H4 (cell line): ENCODE measurements around a stretch of chr6.

DNA sequence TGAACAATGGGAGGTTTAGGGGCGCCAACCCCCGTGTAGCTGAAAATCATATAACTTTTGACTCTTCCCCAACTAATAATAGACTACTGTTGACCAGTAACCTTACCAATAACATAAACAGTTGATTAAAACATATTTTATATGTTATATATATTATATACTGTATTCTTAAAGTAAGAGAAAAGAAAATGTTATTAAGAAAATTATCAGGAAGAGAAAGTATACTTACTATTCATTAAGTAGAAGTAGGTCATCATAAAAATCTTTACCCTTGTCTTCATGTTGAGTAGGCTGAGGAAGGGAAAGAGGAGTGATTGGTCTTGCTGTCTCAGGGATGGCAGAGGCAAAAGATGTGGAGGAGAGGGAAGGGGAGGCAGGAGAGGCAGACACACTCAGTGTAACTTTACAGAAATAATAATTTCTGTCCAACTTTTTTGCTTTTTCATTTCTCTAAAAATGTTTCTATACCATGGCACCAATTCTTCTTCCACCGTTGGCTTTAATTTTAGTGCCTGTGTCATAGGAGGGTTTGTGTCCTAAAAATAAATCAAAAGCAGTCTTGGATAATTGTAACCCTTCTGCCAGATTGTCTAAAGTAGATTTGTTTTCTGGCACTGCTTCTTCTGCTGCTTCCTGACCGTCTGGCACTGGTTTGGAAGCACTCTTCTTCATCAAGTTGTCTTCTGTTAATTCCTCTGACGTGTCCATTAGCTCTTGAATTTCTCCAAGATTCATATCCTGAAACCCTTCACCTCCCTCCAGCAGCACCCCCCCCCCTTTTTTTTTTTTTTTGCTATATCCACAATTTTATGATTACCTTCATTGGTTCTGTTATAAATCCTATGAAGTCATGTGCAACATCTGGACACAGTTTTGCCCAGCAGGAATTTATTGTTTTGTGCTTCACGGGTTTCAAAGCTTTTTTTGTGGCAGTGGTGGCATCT, 32.9 kb downstream of the SCAF8 start:
- RAMPAGE, long total RNA: no peak

DNA sequence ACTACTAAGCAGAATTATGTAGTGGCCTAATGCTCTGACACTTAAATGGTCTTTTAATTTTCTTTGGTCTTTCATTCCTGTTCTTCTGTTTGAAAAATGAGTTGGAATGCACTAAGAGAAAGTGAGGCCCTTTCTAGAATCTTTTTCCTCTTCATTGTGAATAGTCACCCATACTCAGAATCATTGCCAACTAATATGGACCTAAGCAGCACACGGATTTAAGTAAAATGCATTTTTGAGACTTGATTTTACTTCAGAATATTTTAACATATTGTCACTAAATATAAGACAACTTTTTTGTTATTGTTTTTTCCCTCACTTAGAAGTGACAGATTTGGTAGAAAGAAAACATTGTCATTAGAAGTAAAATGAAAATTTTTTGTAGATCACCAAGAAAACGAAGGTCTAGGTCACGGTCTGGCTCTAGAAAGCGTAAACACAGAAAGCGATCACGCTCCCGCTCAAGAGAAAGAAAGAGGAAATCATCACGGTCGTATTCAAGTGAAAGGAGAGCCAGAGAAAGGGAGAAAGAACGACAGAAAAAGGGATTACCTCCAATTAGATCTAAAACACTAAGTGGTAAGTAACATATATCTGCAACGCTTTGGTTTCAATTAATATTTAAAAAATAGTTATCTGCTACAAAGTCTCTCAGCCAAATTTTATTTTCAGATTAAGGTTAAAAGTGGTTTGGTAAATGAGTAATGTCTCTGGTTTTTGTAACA, 76.6 kb downstream of the SCAF8 start:
- RAMPAGE, long total RNA: no peak

- RAMPAGE, long total RNA: no peak
These were observed 80.8 kb downstream of the SCAF8 start for GRCh38 chr6:154814091-154814403.

DNA sequence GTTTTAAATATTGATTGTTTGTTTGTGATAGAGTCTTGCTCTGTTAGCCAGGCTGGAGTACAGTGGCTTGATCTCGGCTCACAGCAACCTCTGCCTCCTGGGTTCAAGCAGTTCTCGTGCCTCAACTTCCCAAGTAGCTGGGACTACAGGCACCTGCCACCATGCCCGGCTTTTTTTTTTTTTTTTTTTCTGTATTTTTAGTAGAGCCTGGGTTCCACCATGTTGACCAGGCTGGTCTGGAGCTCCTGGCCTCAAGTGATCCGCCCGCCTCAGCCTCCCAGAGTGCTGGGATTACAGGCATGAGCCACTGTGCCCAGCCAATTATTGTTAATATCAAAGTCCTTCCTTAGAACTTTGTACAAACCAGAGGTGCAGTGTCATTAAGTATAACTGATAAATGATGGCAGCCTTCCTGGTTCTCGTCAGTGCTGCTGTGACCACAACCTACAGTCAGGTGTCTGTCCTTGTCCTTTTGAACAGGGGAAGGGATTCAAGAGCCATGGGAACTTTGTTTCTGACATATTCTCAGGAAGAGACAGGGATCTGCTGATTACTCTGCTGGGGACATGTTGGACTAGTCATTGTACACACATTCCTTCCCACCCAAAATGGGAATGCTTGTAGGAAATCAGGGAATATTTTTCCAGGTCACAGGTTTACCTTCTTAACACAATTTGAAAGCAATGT, 103.3 kb upstream of the TIAM2 start:
- RAMPAGE, long total RNA: no peak

DNA sequence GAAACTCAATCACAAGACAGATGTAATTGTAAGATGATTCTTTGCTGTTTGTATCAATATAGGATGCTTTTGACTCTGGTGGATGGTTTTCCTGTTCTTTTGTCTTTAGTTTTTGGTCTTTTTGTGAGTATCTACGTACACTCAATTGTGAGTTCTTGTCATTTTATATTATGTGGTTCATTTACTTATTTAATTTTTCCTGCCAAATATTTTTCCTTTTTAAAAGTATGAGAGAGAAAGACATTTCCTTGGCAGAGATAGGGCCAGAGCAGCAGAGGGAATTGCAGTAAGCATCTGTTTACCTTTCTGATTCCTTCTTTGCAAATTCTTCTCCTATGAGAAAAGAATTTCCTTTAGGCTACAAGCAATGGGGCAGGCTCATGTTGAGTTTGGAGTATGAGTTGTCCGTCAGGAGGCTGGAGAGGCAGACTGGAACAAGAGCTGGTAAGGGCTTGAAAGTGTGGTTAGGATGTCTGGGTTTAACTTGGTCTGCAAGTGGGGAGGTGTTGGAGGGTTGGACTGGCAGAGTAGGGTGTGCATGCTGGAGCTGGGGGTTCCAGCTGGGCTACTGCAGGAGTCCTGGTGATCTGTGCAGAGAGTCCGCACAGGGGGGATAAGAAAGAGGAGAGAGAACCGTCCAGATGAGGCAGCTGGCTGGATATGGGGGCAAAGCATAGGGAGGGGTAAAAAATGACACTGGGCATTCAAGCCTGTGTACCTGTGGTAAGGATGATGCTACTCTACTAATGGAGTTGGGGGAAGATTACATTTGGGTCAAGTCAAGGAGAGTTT, 19.6 kb downstream of the TIAM2 start:
- RAMPAGE, long total RNA: no peak

DNA sequence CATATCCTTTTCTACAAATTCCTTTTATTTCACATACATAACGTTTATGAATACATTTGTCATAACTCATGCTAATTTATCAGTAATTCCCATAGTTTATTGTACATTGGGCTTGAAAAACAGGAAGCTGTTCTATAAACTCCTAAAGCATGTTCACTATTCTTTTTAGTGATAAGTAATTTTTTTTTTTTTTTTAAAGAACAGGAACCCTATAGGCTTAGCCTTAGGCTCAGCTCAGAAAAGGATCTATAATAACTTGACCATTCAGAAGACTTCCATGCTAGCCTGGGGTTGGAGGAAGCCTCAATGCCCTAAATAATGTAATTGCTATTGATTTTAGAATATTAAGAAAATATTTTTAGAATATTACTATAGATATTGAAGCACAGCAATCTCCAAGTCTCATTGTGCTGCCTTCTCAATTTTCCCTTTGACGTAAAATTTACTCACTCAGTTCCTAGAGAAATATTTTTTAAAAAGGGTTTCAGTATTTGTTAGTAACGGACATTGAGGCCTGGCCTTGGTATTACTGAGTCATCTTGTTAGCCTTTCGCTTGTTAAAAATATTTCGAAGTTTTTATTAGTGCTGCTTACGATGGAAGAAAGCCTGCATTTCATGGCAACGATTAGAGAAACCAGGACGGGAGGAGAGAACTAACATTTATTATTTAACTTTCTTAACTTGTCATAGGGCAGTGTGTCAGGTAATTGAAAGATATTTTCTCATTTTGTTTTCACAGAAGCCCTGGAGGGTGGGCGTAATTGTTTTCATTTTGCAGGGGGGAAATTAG, 82.1 kb downstream of the TIAM2 start:
- RAMPAGE, long total RNA: no peak

DNA sequence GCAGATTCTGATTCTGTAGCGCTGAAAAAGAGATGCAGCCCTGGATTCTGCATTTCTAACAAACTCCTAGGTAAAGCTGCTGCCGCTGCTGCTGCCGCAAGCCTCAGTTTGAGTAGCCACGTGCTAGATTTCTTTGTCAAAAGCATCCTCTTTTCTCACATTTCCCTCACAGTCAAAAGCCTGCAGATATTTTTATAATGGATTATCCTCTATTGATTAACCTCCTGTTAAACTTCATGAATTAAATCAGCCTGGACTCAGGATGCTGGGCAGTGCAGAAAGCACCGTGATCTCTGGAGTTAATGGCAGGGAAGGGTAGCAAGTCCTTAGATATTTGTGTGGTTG, 178.5 kb upstream of the NOX3 start:
- RAMPAGE, long total RNA: no peak

DNA sequence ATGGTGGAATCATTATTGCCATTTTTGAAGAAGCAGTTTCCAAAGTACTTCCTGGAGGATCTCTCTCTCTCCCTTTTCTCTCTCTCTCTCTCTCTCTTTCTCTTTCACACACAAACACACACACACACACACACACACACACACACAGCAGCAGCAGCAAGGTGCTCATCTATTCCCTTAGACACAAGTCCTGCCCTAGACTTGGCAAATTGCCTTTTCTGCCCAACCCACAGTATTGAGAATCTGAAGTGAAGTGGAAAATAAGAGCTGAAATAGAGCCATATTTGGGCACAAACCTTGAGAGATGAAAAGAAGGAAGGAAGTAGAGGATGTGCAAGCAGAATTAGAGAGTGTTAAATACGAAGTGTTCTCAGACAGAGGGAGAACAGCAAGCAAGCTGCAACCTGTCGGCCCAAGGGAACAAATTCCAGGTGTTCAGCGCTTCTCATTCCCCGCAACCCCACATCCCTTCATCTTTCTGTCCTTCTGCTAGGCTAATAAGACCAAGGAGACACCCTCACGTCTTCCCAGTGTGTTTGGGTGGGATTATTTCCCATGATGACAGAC, 557.5 kb upstream of the NOX3 start:
- RAMPAGE, long total RNA: no peak

DNA sequence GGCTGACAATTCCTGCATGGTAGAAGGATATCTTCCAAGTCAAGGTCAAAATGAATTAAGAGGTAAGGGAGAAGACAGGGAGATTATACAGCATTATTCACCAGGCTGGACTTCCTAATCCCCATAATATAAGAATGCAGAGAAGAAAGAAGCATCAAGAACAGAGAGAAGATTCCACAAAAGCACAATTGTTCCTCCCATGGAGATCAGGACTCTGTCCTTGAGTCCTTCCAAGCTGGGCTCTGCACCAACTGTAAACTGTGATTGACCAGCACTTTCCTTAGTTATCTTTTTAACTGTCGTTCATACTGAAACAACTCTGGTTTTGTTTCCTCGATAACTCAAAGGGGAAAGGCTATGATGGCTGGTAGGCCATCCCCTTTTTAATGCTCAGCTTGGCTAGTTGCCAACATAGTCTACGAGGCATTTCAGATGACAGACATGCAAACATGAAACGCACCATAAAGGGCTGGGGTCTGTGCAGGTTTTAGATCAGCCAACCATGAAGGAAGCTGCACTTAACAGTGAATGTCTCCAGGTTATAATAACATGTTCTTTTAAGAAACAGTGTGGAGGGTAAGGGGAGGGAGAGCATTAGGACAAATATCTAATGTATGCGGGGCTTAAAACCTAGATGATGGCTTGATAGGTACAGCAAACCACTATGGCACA, 497.1 kb upstream of the ARID1B start:
- RAMPAGE, long total RNA: no peak

DNA sequence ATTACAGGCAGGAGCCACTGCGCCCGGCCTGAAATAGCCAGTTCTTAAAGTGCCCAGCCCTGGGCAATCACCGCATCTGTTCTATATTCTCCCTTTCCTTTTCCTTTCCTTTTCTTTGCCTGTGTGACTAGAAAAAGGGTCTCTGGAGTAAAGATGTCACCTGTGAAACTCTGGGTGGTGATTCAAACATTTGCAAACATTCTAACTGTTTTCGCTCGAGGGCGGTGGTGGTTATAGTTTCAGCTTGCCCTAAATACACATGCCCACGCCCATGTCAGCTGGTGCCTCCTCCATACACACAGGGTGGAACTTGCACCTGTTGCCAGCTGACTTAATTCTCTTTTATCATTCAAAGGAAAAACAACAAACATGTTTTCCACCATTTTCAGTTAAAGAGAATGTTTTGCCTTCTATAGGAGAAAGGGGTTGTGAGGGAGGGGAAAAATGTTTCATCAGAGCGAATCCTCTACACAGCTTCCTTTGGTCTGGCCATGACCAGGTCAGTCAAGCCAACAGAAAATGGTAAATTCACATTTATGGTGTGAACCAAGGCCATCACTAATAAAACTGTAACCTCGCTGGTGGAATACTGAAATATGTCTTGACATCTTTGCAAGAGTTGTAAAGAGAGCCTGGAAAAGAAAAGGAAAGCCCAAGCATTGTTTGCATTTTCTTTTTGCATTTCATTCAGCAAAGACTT, 381.8 kb upstream of the ARID1B start:
- RAMPAGE, long total RNA: no peak

GRCh38 chr6:156422963-156423650, 354.1 kb upstream of the ARID1B start:
- RAMPAGE, long total RNA: no peak

DNA sequence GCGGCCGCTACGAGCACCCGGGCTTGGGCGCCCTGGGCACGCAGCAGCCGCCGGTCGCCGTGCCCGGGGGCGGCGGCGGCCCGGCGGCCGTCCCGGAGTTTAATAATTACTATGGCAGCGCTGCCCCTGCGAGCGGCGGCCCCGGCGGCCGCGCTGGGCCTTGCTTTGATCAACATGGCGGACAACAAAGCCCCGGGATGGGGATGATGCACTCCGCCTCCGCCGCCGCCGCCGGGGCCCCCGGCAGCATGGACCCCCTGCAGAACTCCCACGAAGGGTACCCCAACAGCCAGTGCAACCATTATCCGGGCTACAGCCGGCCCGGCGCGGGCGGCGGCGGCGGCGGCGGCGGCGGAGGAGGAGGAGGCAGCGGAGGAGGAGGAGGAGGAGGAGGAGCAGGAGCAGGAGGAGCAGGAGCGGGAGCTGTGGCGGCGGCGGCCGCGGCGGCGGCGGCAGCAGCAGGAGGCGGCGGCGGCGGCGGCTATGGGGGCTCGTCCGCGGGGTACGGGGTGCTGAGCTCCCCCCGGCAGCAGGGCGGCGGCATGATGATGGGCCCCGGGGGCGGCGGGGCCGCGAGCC, 1.4 kb downstream of the ARID1B start:
- RAMPAGE, long total RNA: no peak

GRCh38 chr6:157029133-157029738, 252.1 kb downstream of the ARID1B start:
- RAMPAGE, long total RNA: no peak

GRCh38 chr6:157091995-157092194, 231.4 kb downstream of the TMEM242 start:
- RAMPAGE, long total RNA: no peak

GRCh38 chr6:157198150-157199152, 124.9 kb downstream of the TMEM242 start:
- RAMPAGE, long total RNA: no peak

DNA sequence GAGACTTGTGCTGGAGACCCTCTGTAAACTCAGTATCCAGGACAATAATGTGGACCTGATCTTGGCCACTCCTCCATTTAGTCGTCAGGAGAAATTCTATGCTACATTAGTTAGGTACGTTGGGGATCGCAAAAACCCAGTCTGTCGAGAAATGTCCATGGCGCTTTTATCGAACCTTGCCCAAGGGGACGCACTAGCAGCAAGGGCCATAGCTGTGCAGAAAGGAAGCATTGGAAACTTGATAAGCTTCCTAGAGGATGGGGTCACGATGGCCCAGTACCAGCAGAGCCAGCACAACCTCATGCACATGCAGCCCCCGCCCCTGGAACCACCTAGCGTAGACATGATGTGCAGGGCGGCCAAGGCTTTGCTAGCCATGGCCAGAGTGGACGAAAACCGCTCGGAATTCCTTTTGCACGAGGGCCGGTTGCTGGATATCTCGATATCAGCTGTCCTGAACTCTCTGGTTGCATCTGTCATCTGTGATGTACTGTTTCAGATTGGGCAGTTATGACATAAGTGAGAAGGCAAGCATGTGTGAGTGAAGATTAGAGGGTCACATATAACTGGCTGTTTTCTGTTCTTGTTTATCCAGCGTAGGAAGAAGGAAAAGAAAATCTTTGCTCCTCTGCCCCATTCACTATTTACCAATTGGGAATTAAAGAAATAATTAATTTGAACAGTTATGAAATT, 115.8 kb downstream of the TMEM242 start:
- RAMPAGE, long total RNA: no peak

- RAMPAGE, long total RNA: no peak
These were observed 86.5 kb downstream of the TMEM242 start for GRCh38 chr6:157236899-157237098.

- RAMPAGE, long total RNA: no peak
These were observed 83.5 kb downstream of the TMEM242 start for GRCh38 chr6:157239621-157240330.

GRCh38 chr6:157269058-157270086, 53.9 kb downstream of the TMEM242 start:
- RAMPAGE, long total RNA: no peak

DNA sequence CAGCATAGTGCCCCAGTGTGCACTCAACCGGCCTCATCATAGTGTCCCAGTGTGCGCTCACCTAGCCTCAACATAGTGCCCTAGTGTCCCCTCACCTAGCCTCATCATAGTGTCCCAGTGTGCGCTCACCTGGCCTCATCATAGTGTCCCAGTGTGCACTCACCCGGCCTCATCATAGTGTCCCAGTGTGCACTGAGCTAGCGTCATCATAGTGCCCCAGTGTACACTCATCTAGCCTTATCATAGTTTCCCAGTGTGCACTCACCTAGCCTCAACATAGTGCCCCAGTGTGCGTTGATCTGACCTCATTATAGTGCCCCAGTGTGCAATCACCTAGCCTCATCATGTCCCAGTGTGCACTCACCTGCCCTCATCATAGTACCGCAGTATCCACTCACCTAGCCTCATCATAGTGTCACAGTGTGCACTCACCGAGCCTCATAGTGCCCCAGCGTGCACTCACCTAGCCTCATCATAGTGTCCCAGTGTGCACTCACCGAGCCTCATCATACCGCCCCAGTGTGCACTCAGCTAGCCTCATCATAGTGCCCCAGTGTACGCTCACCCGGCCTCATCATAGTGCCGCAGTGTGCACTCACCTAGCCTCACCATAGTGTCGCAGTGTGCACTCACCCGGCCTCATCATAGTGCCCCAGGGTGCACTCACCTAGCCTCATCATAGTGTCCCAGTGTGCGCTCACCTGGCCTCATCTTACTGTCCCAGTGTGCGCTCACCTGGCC, 11.1 kb downstream of the TMEM242 start:
- RAMPAGE, long total RNA: no peak